Sternocleidomastoid (tissue), 1 donor: ENCODE results near the genes PEX12, TBC1D3B and TBC1D3H.

DNA sequence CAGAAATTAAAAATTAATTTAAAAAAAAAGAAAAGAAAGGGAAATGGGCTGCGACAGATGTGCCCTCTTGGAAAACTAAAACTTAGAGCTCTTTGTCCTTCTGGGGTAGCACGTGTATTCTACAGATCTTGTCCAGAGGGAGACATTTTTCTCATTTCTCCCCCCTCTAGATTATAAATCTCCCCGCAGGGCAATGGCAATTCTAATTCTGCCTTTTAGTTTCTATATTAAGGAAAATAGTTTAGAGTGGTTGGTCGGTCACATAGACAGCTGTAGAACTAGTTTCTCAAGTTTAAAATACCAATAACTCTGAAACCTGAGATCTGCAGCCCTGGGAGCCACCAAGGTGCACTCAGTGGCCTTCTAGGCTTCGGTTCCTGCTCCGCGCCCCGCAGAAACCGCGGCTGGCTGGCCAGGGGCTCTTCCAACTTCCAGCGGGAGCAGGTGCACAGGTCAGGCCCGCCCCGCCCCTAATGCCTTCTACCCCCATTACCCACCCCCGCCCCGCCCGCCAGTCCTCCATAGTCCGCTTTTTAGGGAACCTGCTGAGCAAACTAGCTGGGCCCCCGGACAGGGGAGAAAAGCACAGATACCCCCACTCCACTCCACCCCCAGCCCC, 536 bp downstream of the SLFN11 start:
- PRO-cap = no peak

GRCh38 chr17:35374179-35374713, 825 bp upstream of the SLFN11 start:
- PRO-cap = bidirectional peak, plus-strand start at chr17:35374598, minus-strand start at chr17:35374597

GRCh38 chr17:35531242-35531522, 6.3 kb downstream of the SLFN12L start:
- PRO-cap = no peak

DNA sequence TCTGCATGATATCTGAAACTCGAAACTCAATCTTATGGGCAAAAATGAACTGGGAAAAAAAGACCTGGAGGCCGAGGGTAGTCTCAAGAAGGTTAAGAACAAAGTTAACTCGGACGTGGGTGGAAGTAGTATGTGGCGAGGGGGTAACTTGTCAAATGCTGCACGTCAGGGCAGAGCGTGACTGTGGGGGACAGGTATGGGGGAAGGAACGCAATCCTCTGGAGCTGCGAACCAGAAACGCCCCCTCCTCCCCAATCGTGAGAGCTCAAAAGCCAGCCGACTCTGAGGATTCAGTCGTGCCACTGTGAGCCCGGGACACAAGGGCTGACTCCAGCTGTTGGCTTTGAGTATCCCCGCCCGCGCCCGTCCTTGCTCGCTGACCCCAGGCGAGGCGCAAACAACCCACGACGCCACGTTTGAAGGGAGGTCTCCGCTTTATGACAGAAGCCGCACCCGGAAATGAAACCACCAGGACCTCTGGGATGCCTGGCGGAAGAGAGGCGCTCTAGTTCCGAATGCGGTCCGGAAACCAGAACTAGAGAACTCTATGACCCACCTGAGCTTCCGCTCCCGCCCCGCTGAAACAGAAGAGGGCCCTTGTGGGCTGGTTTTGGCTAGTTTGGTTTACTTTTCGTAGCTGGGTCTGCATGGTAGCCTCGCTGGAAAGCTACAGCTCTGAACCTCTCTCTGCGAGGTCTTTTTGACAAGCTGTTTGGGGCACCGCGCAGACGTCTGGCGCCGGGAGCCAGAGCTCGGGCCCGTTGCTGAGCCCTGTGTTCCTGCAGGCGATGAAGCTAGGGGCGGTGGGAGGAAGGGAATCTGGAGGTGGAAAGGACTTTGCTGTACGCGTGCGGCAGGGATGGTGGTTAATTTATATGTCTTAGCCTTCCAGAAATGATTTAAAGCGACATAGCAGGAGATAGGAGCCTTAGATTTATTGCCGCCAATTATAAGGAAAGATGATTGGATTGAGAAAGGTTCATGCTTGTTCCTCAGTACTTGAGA, at the start of gene PEX12:
PEX12 (minus strand) TSS at position 442 of the 1,005 bp plus-strand sequence.
- PRO-cap = bidirectional peak, plus-strand start at position 627 of the sequence, minus-strand start at position 460 of the sequence

- PRO-cap = no peak
Measured at GRCh38 chr17:35724784-35725836, 6.3 kb upstream of the RASL10B start.

DNA sequence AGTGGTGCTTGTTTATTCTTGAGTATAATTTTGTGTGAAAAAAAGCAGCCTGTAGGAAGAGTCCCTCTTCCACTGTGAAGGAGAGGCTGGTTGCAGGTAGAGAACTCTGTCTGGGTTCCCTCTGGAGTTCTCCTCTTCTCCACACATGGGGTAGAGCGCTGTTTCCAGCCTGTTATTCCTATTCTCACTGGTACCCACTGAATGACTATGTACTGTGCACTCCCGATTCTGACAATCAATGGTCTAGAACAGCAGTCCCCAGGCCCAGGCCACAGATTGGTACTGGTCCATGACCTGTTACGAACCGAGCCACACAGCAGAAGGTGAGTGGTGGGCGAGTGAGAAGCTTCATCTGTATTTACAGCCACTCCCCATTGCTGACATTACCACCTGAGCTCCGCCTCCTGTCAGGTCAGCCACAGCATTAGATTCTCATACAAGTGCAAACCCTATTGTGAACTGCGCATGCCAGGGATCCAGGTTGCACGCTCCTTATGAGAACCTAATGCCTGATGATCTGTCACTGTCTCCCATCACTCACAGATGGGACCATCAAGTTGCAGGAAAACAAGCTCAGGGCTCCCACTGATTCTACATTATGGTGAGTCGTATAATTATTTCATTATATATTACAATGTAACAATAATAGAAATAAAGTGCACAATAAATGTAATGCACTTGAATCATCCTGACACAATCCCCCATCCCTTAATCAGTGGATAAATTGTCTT, 15.3 kb downstream of the CCL4 start:
- PRO-cap = no peak

- PRO-cap = no peak
Measured at GRCh38 chr17:36176484-36176842, at the start of gene TBC1D3B. TSS of gene TBC1D3B (minus strand) at chr17:36176636.

DNA sequence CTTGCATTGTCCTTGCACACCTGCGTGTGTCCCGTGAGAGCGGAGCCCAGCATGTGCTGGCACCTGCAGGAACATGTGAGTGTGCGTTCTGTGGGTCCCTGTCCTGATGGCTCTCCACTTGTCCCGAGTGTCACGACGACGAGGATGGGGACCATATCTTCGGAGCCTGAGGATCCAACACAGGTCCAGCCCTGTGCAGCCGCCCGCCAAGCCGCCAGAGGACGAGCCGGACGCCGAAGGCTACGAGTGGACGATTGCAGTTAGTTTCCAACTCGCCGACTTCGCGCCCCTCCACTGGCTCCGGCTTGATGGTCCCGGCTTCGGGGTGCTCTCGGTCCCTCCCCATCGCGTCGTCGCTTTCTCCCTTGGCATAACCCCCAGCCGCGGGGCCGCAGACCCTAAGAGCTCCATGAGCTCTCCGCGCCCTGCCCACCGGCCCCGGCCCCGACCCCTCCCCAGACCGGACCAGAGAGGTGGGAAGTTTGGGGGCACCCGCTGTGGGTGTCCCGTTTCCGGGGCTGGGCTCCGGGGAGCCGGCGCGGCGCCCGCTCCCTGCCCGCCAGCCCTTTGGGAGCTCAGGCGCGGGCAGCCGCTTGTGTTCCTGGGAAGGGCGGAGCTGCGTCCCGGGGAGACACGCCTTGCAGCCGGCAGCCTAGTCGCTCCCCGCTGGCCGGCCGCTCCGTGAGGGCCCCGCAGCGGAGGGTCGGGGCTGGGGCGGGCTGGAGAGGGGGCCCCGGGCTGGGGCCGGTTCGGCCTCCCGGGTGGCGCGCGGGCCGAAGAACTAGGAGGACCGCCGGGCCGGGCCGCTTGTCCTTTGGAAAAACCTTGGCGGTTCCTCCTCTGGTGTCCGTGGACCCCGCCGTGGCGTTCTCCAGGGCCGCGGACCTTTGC, 6.3 kb upstream of the TBC1D3B start:
- PRO-cap = bidirectional peak, plus-strand start at position 596 of the sequence, minus-strand start at position 569 of the sequence

- PRO-cap = no peak
Measured at GRCh38 chr17:36187814-36188377, 8.7 kb downstream of the CCL3L3 start.

DNA sequence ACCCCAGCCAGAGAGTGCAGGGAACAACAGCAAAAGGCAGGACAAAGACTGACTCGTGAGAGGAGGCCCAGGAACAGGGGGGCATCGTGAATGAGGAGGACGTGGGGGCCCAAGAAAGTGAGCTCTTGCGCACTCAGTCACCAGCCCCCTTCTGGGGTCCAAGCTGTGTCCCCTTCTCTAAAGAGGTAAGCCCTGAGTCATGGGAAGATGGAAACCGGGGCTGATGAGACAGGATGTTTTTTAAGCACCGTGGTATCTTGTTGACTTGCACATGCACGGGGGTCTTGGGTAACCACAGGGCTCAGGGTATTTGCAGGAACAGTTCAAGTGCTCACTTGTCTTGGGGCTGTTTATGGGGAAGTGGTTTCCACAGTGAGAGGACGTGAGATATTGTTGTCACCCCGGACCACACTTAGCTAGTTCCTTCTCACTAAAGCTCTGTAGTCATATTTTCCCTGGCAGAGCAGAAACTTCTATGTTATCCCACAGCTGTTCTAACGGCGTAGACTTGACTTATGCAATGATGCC, 7.7 kb downstream of the CCL3L3 start:
- PRO-cap = unidirectional peak, minus-strand start at position 153 of the sequence

DNA sequence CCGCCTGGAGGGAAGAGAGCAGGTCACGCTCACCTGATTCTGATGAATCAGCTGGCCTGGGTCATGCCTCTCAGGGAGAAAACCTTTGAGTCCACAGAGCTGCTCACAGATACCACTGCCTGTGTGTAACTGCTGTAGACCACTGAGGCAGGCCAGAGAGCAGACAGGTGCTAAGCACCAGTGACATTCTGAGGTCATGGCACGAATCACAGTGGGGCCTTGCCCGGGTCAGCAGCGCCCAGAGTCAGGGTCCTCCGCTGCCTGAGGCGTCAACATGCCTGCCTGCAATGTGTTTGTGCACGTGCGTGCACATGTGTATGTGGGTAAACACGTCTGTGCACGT, at the start of gene TBC1D3H:
TBC1D3H (minus strand) TSS at position 144 of the 343 bp plus-strand sequence.
- PRO-cap = no peak

DNA sequence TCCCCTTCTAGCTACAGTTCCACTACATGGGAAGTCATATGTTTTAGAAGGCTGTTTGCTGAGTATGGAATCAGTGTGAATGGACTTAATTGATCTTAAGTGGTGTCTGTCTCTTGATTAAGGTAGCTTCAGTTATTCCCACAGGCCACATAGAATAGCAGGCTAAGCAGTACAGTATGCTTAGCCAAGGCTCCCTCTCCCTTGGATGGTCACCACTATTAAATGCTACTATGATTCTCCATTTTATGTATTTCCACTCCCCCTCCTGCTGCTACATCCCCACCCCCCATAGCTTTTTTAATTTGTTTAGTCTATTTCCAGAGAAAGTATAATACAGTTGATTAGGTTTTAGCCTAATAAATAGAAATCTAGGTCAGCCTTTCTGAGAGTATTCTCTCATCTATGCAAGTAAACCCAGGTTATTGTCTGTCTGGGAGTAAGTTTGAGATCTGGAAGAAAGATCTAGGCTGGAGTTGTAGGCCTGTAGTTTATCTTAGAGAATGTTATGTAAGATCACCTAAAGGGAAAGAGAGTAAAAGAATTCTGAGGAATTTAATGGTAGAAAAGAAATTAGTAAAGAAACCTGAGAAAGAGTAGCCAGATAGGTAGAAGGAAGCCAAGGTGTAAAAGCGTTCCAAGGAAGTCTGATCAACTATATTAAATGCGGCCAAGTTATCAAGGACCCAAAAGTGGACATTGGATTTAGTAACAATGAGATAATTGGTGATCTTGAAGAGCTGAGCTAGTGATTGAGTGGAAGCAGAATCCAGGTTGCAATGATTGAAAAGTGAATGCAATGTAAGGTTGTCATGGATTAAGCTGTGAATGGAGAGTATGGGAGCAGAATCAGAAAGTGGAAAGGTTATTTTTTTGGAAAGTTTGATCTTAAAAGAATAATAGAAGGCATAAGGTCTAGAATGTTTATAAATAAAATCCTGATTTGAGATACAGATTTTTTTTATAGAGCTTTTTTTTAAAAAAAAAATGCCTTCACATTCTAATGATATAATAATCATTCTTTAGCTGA, 20.1 kb downstream of the GGNBP2 start:
- PRO-cap = no peak

- PRO-cap = no peak
Measured at GRCh38 chr17:36600936-36601288, 471 bp upstream of the MRM1 start.

- PRO-cap = no peak
Measured at GRCh38 chr17:36641641-36642600, 40.5 kb downstream of the MRM1 start.

GRCh38 chr17:36657384-36658603, 56.4 kb downstream of the MRM1 start:
- PRO-cap = no peak

- PRO-cap = bidirectional peak, plus-strand start at chr17:37359574, minus-strand start at chr17:37359127; unidirectional peak, plus-strand start at chr17:37359647
Measured at GRCh38 chr17:37358786-37359819, 16.7 kb upstream of the C17orf78 start.

- PRO-cap = no peak
Measured at GRCh38 chr17:37359820-37360386, 15.9 kb upstream of the C17orf78 start.

DNA sequence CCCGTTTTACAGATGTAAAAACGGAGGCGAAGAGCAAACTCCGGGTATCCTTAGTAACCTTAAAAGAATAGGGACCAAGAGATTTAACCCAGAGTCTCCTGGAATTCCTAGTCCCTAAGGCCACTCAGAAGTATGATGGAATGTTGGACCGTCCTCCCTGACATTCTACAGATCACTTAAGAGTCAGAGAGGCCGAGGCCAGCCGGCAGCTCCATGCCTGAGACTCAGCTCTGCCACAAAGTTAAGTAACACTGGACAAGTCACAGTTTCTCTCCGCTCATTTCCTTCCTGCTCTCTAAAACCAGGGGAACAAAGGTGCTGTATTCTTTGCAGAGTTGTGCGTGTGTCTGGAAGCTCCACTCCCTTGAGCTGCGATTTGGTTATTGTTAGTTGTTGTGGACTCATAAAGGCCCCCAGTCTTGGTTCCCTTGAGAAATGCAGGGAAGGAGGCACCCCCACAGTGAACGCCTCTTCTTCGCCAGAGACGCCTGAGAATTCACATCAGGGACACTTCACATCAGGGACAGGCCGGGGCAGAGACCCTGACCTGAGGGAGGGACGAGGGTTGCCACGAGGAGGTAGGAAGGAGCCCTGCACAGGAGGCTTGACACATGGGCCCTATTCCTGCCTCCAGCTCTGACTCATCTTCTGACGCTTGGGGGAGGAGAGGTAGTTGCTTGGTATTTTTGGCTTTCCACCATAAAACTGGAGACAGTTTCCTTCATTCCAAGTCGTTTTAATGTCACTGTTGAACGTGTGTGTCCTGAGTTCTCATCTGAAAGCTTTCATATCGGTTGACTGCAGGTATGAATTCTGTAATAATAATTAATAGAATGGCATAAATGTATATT, 1.4 kb downstream of the DUSP14 start:
- PRO-cap = no peak

GRCh38 chr17:37586381-37586614, 22.9 kb downstream of the SYNRG start:
- PRO-cap = no peak

DNA sequence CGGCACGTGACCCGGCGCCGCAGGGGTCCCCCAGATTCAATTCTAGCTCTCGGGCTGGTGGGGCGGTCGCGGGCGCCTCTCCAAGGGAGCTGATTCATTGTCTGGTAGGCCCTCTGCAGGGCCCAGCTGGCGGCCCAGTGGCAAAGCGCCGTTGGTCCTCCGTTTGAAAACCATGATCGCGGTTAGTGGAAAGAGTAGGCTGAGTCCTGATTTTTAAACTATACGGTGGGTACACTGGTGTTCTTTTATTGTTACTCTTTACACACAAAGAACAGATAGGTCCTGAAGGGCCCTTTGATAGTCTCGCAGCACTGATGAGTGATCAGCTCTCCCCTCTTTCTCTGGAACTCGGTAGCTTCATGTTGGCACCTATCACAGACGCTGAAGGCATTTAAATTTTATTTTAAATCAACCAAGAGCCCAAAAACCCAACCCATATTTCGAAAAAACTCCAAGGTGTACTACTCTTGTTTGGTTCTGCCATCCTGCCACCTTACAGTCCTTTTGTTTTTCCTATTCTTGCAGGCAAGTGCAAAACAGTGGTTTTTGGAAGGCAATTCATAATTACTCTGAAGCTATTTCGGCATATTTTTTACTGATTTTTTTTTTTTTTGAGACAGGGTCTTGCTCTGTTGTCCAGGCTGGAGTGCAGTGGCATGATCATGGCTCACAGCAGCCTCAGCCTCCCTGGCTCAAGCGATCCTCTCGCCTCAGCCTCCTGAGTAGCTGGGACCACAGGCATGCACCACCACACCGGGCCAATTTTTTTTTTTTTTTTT, 500 bp upstream of the SYNRG start:
- PRO-cap = bidirectional peak, plus-strand start at position 39 of the sequence, minus-strand start outside the sequence